Hematopoietic multipotent progenitor cell (in vitro differentiated cells): ENCODE results near the gene DPP8.

DNA sequence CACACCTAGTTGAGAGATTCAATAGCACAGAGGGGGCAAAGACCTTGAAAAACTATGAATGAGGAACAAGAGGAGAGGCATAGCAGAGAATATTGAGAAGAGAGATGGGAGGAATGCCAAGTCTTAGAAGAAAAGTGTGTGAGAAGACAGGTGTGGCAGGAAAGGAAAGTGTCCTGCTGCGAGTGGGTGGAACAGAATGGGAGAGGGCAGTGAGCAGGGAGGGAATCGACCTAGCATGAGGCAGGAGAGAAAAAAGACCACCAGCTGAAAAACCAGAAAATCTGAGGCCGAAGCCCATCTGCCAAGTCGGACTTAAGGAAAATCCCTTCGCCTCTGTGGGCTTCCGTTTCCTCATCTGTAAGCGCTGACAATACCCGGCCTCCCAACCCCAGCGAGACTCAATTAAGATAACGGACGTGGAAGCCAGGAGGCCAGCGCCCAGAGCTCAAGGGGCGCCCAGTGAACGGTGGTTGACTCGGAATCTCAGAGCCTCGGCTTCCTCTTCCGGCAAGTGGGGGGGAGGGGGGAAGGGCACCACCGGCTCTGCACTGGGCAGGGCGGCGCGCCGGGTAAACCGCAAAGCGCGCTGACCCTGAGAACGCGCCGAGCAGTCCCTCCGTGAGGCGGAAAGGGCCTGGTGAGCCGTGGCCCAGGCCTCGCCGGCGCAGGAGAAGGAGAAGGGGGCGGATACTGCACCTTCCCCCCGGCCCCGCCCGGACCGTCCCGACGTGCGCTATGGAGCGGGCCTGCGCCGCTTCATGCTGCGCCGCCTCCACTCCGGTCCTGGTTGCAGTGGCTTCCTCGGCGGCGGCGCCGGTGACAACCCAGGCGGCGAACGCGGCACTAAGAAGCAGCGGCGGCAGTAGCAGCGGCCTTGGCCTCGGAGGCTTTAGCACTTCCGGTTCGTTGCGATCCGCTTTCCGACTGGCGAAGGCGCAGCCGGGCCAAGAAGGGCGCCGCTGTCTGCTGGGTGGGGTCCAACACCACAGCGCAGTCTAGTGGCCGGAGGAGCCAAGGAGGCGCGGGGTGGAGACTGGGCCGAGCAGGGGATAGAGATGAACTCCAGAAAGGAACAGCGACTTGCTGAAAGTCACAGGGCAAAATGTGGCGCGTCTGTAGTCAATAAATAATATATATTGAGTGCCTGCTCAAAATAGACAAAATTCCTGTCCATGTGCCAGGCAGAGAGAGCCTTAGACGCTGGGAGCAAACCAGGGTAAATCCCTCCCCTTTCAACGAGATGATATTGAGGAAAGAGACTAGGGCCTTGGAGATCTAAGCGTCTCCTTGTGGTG lies at the start of gene DPP8:
DPP8 (minus strand) TSS at position 900 of the 1,295 bp plus-strand sequence.
- CAGE, long polyA plus RNA, result no peak

DNA sequence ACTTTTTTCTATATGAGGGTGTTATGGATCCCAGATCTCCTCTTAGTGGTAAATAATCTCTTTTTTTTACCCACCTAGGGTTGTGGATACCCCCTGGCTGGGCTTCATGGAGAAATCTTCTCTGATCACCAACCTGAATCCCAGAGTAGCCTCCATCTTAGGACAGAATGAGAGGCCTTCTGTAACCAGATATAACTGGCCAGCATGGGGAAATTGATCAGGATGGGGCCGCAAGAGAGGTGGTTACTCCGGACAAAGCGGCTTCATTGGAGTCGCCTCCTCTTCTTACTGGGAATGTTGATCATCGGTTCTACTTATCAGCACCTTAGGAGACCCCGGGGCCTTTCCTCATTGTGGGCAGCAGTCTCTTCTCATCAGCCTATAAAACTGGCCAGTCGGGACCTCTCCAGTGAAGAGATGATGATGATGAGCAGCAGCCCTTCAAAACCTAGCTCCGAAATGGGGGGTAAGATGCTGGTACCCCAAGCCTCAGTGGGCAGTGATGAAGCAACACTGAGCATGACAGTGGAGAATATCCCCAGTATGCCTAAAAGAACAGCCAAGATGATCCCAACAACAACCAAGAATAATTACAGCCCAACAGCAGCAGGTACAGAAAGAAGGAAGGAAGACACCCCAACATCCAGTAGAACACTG lies 2.3 kb downstream of the SLC24A1 start:
- CAGE, long polyA plus RNA, result no peak

- CAGE, long polyA plus RNA, result no peak
Measured at GRCh38 chr15:66251666-66252325, 1.8 kb downstream of the MEGF11 start.

- CAGE, long polyA plus RNA, result no peak
Measured at GRCh38 chr15:66404508-66405190, 17.9 kb downstream of the MAP2K1 start.

- CAGE, long polyA plus RNA, result no peak
Measured at GRCh38 chr15:66444056-66444389, 53.5 kb downstream of the SNAPC5 start.

DNA sequence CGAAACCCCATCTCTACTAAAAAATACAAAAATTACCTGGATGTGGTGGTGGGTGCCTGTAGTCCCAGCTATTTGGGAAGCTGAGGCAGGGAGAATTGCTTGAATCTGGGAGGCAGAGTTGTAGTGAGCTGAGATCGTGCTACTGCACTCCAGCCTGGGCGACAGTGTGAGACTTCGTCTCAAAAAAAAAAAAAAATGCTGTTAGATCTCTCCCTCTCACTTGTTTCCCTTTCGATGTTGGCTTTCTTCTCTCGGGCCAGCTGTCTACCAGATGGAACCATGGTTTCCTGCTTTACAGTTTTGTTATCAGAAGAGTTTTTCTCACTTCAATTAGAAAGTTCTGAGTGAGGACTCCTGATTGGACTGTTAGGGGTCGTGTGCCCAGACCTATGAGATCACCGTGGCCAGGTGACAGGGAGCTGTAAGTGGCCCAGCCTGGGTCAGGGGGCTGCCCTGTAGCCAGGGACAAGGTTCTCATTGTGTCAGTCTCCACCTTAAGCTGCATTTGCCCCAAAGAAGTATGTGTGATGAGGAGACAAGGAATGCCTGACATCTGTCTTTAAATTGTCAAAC lies 25.4 kb downstream of the SNAPC5 start:
- CAGE, long polyA plus RNA, result no peak

DNA sequence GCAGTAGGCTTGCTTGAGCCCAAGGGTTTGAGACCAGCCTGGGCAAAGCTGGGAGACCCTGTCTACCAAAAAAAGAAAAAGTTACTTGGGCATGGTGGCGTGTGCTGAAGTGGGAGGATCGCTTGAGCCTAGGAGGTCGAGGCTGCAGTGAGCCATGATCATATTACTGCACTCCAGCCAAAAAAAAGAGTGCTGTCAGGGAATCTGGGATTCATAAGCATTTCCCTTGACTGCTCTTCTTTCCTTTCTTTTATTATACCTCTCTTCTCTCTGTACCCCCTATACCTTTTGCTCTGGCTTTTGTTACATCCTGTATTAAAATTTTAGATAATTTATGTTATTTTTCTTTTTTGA lies 24.2 kb downstream of the SNAPC5 start:
- CAGE, long polyA plus RNA, result no peak

- CAGE, long polyA plus RNA, result no peak
Measured at GRCh38 chr15:66488124-66488802, 9.3 kb downstream of the SNAPC5 start.

GRCh38 chr15:66670809-66671440 lies 31.1 kb upstream of the SMAD6 start:
- CAGE, long polyA plus RNA, result no peak

DNA sequence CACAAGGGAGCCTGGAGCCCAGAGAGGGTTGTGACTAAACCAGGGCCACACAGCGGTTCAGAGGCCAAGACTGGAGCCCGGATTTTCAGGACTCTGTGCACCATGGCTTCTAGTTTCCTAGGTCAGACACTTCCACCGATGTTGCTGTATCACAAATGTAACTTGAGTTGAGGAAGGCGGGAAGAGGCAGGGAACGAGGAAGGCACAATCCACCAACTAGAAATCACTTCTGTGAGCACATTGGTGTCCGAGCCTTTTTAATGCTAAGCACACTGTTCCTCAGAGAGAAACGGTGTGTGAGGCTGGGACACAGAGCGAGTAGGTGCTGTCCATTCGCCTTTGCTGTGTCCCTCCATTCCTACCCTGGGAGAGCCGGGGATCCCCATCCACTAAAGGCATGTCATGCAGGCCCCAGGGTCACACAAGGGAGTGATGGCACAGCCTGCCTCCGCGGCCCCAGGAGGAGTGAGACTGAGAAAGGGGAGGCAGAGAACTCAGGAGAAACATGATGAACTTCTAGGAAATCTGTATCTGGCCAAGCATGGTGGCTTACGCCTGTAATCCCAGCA lies 30.5 kb upstream of the SMAD6 start:
- CAGE, long polyA plus RNA, result no peak

DNA sequence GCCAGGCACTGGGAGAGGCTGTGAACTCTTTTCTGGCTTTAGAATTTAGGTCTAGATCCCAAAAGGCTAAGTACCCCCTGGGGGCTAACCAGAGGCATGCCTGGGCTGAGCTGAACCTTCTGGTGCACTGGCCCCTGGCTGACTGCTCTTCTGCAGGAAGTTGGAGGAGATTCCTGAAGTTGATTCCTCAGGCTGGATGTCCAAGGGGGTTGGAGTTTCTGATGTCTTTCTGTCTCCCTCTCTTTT lies 5.8 kb downstream of the SMAD6 start:
- CAGE, long polyA plus RNA, result no peak

DNA sequence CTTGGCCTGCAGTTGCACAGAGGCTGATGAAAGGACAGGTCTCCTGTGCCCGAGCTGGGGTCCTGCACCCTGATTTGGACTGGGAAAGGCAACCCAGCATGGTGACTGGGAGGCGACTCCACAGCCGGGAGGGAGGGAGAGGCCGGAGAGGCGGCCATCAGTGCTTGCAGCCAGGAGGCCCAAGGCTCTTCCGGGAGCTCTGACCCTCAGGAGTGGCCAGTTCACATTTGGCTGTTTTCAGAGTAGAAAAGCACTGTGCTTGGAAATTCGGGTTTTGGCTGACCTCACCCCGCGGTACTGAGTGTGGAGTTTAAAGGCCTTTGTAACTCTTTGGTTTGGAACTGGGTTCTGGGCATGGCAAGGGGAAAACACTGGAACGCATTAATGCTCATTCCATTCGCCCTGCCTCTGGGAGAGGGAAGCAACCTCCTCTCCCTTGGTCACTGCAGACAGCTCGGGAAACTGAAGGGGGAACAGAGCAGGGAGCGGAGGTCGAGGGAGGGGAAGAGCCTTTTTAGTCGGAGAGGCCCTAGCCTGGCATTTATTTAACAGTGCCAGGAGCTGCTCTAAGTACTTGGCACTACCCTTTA lies 32.0 kb downstream of the SMAD6 start:
- CAGE, long polyA plus RNA, result no peak

- CAGE, long polyA plus RNA, result no peak
Measured at GRCh38 chr15:66780074-66780663, 78.1 kb downstream of the SMAD6 start.

DNA sequence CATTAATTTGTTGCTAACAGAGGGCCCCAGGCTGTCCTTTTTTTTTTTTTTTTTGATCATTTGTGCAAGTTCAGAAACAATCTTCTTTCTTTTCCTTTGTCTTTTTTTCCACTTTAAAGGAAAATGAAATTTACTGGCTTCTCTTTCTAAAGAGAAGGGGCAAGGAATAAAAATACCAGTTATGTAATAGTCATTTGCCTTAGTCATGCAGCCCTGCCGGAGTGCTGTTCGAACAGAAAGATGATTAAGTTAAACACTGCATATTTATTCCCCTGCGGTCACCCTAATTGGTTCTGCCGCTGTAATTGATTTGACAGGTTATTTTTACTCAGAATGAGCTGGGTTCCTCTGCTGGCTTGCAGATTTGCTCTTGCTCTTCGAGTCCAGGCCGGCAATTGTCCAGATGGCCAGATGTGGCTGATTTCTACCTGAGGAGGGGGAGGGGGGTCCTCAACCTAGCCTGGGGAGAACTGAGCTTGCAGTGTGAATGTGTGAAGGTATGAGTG lies 23.5 kb upstream of the SMAD3 start:
- CAGE, long polyA plus RNA, result no peak

DNA sequence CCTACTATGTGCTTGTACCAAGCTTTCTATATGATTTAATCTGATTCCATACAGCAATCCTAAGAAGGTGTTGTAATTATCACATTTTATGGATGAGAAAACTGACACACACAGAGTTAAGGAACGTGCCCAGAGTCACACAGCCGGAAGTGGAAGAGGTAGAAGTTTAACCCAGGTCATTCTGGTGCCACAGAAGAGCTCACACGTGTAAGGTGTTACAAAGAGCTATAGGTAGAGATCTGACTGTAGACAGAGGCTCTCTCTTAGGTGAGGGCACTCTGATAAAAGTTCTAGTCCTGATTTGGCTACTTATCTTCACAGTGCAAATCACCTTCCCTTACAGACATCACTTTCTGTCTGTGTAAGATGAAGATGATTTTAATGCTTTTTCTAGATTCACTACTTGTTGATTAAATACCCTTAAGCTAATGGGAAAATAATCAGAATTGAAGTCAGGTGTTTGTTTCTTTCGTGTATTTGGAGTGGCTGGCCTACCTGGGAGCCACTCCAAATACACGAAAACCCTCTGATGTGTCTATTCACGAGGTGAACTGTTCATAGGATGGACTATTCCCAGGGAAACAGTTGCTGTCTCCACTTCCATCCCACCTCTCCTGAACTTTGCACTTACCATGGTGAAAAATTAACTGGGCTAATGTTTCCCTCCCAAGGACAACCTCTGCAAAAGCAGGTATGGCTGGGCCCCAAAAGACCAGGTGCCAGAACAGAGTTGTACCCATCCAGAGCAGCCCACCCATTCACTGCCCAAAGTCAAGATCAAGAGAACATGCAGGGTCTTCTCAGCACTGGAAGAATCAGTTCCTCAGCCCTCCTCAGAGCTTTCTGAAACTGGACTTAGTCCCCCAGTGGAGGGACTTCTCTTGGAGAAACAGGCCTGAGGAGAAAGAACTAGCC lies 3.1 kb upstream of the SMAD3 start:
- CAGE, long polyA plus RNA, result no peak

- CAGE, long polyA plus RNA, result no peak
Measured at GRCh38 chr15:67064813-67065546, 422 bp upstream of the SMAD3 start.

DNA sequence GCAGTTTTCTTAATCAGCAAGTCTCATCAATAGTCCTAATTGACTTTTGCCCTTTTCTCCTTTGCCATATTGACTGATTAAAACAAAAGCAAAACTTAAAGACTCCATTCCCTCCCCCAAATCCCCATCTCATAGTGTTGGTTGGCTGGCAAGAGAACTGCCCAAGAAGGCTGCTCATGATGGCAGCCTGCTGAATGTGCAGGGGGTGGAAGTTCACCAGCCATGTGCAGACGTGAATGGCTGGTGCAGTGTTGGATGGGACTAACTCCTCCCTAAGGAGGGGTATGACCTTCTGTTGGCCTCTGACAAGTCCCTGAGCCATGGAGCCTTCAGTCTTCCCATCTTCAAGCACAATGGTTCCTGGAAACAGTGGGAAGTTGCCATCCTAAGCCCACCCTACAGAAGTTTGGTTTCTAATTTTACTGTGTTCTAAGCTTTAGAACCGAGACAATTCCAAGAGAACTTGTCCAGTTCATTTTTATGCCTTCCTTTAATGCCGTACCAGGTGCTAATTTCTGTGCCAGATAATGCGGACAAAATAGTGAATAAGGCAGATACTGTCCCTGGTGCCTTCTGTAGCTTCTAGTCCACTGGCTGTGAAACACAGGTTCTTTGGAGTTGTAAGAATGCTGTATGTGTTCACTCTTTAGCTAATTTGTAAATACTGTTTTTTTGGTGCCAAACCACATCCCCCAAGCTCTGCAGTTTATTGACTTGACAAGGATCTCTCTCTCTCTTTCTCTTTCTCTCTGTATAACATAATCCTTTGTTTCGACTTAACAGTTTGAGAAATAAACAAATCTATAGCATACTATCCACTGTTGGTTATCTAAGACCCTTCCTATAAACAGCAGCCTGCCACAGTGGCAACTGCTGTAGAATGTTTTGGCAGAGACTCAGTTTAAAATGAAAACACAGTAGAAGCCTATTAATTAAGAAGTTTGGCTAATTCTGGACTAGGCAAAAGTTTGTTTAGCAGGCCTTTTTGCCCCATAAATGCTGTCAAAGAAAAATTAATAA lies 7.4 kb downstream of the SMAD3 start:
- CAGE, long polyA plus RNA, result no peak

DNA sequence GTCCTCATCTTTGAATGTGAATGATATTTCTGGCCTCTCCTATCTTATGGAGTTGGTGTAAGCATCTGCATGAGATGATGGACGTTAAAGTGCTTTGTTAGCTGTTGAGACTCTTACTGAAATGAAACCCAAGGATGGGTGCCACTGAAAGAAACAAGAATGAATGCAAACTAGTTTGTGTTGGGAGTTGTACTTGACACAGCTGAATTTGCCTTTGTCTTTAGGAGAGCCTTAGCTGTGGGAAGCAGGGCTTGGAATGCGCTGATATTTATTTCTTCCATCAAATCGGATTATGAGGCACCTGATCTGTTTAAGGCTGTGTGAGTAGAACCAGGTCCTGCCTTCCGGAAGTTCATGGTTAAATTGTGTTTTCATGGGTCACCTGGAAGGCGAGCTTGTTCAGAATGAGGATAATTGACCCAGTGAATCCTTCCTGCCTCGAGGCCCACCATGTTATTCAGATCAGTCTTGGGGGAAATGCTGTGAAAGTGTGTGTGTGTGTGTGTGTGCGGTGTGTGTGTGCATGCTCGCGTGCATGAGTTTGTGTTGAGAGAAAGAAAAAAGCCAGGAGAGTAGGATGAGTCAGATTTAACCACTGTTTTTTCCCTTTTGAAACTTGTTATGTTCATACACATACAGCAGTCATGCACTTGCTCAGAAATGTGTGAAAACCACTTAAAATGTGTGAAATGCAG lies 36.5 kb downstream of the SMAD3 start:
- CAGE, long polyA plus RNA, result no peak

GRCh38 chr15:67172999-67174088 lies 81.1 kb downstream of the AAGAB start:
- CAGE, long polyA plus RNA, result no peak

DNA sequence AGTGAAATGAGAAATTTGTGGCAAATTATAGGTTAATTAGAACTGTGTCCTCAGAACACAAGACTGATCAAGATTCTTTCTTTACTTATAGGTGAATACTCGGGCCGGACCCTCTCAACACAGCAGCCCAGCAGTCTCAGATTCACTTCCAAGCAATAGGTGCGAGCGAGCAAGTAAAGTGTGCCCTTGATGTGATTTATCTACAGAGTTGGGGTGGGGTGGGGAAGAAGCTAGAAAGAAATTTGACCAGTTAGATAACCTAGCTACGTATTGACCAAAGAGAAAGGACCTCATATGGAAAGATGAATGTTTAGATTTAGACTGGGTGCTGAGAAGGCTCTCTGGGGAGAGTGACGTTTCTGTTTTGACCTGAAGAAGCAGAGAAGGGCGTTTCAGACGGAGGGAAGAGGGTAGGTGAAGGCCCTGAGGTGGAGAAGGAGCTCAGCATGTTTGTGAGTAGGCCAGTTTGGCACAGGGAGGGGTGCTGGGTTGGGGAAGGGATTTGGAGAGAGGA lies 44.3 kb downstream of the MAP2K5 start:
- CAGE, long polyA plus RNA, result no peak